Ishikawa (cell line): ENCODE data around the genes FUZ and VRK3.

GRCh38 chr19:49533378-49534645 is 6.0 kb downstream of the RCN3 start:
- RRBS, result 2% methylated on average over 31 of the region's 95 CpGs

DNA sequence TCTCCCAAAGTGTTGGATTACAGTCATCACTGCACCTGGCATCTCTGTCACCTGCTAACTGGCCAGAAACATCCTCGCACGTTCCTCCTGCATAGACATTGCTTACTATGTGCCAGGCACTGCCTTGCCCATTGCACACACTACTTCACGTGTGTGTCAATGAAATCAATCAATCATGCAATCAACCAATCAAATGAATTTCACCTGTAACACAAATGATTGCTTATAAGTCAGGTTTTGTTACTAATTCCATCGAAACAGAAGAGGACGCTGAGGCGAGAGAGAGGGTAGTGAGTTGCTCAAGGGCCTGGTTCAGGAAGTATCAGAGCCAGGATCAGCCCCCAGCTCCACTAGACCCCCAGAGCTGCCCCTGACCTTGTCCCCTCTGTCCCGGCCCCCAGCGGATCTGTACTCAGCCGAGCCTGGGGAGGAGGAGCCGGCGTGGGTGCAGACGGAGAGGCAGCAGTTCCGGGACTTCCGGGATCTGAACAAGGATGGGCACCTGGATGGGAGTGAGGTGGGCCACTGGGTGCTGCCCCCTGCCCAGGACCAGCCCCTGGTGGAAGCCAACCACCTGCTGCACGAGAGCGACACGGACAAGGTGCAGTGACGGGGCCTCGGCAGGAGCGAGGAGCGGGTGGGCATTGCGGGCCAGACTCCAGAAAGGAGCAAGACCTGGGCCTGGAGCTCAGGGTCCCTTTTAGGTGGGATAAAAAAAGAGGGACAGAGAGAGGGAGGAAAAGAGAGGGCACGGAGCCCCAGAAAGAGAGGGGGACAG is 14.5 kb downstream of the RCN3 start:
- RRBS, result 92% methylated on average over 4 of the region's 23 CpGs

DNA sequence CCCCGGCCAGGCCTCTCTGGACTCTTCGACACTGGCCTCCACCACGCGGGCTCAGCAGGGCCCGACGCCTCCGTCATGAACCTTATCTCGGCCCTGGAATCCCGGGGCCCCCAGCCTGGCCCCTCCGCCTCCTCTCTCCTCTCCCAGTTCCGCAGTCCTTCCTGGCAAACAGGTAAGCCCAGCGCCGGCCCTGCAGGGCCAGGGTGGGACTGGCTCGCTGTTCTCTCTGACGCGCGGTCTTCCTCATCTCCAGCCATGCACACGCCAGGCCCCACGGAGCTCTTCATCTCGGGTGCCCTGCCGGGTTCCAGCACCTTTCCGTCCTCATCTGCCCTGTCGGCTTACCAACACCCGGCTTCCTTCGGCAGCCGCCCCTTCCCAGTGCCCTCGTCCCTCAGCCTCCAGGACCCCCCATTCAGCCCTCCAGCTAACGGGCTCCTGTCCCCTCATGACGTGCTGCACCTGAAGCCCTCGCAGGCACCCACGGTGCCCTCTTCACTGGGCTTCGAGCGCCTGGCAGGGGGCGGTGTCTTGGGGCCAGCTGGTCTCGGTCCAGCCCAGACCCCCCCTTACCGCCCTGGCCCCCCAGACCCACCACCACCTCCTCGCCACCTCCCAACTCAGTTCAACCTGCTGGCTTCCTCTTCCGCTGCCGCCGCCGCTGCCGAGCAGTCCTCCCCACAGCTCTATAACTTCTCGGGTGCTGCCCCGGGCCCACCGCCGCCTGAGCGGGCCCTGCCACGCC is 3.6 kb downstream of the PRR12 start:
- RRBS, result 81% methylated on average over 13 of the region's 48 CpGs

DNA sequence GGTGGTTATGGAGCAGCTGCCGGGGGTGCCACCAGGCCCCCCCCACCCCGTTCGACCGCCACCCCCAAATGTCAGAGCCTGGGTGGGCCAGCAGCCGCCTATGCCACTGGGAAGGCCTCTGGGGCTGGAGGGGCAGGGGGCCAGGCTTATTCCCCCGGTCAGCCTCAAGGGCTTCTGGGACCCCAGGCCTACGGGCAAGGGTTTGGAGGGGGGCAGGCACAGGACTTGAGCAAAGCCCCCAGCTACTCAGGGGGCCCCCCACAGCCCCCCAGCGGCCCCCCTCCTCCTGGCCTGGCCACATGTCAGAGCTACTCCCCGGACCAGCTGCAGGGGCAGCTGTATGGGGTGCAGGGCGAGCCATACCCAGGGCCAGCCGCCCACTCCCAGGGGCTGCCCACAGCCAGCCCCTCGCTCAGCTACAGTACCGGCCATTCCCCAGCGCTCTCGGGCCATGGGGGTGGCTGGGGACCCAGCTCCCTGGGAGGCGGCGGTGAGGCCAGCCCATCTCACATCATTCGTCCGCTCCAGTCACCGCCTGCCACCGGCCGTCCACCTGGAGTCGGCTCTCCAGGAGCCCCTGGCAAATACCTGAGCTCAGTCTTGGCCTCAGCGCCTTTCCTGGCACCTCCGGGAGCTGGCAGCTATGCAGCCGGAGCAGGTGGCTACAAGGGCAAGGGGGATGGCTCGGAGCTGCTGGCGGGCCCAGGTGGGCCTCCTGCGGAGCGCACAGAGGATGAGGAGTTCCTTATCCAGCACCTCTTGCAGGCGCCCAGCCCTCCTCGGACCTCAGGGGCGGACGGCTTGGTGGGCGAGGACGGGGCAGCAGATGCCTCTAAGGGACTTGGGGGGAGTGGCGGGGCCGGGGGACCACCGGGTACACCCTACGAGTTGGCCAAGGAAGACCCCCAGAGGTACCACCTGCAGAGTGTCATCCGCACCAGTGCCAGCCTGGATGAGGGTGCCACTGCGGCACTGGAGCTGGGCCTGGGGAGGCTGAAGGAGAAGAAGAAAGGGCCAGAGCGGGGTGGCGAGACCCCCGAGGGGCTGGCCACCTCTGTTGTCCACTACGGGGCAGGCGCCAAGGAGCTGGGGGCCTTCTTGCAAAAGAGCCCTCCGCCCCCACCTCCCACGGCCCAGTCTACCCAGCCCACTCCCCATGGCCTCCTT is 4.9 kb downstream of the PRR12 start:
- RRBS, result 89% methylated on average over 16 of the region's 49 CpGs

DNA sequence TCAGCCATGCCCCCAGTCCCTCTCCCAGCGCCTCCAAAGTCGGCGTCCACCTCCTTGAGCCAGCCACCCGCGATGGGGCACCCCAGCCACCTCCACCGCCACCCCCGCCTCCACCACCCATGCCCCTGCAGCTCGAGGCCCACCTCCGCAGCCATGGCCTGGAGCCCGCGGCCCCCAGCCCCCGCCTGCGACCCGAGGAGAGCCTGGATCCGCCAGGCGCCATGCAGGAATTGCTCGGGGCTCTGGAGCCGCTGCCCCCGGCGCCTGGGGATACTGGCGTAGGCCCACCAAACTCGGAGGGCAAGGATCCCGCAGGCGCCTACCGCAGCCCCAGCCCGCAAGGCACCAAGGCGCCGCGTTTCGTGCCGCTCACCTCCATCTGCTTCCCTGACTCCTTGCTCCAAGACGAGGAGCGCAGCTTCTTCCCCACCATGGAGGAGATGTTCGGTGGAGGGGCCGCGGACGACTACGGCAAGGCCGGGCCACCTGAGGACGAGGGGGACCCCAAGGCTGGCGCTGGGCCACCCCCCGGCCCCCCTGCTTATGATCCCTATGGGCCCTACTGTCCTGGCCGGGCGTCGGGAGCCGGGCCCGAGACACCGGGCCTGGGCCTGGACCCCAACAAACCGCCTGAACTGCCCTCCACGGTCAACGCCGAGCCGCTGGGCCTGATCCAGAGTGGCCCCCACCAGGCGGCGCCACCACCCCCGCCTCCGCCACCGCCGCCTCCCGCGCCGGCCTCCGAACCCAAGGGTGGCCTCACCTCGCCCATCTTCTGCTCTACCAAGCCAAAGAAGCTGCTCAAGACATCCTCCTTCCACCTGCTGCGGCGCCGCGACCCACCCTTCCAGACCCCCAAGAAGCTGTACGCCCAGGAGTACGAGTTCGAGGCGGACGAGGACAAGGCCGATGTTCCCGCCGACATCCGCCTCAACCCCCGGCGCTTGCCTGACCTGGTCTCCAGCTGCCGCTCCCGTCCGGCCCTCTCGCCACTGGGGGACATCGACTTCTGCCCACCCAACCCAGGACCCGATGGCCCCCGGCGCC is 6.1 kb downstream of the PRR12 start:
- RRBS, result 93% methylated on average over 12 of the region's 87 CpGs

DNA sequence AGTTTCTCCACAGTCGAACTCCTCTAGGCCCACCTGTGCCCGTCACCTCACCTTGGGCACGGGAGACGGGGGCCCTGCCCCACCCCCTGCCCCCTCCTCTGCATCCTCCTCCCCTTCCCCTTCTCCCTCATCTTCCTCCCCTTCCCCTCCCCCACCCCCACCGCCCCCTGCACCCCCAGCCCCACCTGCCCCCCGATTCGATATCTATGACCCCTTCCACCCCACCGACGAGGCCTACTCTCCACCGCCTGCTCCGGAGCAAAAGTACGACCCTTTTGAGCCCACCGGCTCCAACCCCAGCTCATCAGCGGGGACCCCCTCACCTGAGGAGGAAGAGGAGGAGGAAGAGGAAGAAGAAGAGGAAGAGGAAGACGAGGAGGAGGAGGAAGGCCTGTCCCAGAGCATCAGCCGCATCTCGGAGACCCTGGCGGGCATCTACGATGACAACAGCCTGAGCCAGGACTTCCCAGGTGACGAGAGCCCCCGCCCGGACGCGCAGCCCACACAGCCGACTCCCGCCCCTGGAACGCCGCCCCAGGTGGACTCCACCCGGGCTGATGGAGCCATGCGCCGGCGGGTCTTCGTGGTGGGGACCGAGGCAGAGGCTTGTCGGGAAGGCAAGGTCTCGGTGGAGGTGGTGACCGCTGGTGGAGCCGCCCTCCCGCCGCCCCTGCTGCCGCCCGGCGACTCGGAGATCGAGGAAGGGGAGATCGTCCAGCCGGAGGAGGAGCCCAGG is 9.0 kb downstream of the SCAF1 start:
- RRBS, result 94% methylated on average over 18 of the region's 47 CpGs

DNA sequence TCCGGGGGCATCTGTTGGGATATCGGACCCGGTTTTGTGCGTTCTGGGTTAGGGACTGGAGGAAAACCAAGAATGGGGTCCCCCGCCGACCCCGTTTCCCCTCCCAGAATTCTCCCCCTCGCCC is 642 bp downstream of the PRMT1 start:
- RRBS, result 2% methylated on average over 1 of the region's 8 CpGs

GRCh38 chr19:49718423-49718980 is 27.6 kb downstream of the CPT1C start:
- RRBS, result no CpG with 5 or more reads among the region's 14 CpGs

GRCh38 chr19:49808550-49809689 is 4.2 kb downstream of the FUZ start:
- RRBS, result 16% methylated on average over 33 of the region's 77 CpGs

DNA sequence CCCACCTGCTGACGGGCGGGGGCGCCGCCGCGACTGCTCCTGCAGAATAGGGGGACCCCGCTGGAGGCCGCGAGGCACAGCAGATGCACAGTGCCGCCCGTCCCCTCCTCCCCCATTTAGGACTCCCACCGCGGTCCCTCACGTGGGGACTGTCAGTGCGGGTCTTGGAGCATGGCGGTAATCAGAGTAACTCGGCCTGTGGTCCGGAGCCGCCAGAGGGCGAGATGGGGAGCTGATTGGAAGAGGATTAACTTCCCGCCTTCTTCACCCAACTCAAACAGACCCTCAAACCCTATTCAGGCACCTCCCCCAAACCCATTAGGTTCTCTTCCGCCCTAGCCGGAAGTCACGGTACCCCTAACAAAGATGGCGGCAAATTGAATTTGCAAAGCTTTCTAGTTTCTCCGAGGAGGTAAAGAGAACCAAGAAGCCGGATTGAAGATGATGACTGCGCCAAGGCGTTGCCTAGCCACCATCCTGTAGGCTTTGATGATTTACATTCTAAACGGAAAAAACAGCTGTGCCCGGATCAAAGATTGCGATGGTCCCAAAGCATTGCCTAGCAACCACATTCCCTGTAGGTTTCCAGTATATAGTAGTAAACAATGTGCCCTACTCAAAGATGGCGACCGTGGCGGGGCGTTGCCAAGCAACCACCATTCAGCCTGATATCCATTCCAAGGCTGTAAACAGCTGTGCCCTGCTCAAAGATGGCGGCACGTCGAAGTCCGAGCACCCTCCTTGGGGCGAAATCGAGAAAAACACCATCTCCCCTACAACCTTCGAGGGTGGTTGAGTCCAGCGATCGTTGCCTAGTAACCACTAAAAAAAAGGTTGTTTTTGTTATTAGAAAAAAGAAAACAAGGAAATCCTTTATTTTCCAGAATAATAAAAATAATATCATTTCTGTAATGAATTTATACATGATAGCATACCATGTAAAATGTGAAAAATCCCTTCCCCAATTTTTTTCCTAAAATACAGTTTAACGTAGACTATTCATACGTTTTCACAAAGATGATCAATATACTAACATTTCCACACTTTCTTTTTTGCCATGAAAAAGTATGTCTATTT is at the start of gene FUZ:
Gene FUZ (minus strand): TSS at position 302 of the 1,077 bp plus-strand sequence.
- RRBS, result 17% methylated on average over 13 of the region's 47 CpGs

DNA sequence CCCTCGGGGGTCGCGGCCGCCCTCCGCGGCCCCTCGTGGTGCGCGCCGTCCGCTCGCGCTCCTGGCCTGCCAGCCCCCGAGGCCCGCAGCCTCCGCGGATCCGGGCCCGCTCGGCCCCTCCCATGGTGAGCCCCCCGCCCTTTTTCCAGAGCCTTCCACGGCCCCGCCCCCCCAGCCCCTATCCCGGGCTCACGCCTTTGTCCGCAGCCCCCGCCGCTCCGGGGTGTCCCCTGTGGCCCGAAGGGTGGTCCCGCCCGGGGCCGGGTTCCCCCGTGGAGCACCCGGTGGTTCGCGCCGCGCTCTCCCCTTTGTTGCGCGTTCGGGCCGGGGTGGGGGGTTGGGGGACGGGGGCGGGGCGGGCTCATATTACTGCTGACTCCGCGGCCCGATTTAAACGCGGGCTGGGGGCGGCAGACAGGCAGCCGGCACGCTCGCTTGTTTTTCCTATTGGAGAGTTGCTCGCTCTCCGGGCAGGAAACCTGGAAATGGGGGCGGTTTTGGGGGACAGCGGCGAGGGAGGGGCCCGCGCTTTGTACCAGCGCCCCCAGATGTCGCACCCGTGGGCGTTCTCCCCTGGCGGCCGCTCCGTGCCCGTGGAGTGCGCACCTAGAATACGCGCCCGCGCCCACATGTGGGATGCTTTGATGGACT is 15.9 kb downstream of the PNKP start:
- RRBS, result 1% methylated on average over 37 of the region's 75 CpGs

GRCh38 chr19:49927483-49928142 is 1.4 kb upstream of the ATF5 start:
- RRBS, result no CpG with 5 or more reads among the region's 10 CpGs

DNA sequence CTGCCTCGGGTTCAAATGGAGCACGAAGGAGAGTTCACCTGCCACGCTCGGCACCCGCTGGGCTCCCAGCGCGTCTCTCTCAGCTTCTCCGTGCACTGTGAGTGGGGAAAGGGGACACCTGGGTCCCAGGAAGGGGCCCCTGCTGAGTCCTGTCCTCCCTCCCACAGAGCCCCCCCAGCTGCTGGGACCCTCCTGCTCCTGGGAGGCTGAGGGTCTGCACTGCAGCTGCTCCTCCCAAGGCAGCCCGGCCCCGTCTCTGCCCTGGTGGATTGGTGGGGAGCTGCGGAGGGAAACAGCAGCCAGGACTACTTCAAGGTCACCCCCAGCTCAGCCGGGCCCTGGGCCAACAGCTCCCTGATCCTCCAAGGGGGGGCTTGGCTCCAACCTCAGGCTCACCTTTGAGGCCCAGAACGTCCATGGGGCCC is 11.0 kb upstream of the SIGLEC11 start:
- RRBS, result 73% methylated on average over 2 of the region's 13 CpGs

GRCh38 chr19:50024532-50025613 is at the start of gene VRK3:
Gene VRK3 (minus strand): TSS chr19:50025372.
- RRBS, result under 1% methylated on average over 17 of the region's 64 CpGs

- RRBS, result no CpG with 5 or more reads among the region's 12 CpGs
Observed at GRCh38 chr19:50257261-50257701, 53.9 kb downstream of the MYH14 start.

DNA sequence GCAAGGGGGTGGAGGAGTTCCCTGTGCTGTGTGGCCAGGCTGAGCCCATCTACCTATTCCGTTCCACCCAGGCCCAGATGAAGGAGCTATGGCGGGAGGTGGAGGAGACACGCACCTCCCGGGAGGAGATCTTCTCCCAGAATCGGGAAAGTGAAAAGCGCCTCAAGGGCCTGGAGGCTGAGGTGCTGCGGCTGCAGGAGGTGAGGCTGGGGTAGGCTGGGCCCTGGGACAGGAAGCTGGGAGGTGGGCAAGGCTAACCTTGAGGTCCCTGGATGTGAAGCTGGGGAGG is 37.0 kb downstream of the KCNC3 start:
- RRBS, result no CpG with 5 or more reads among the region's 7 CpGs

DNA sequence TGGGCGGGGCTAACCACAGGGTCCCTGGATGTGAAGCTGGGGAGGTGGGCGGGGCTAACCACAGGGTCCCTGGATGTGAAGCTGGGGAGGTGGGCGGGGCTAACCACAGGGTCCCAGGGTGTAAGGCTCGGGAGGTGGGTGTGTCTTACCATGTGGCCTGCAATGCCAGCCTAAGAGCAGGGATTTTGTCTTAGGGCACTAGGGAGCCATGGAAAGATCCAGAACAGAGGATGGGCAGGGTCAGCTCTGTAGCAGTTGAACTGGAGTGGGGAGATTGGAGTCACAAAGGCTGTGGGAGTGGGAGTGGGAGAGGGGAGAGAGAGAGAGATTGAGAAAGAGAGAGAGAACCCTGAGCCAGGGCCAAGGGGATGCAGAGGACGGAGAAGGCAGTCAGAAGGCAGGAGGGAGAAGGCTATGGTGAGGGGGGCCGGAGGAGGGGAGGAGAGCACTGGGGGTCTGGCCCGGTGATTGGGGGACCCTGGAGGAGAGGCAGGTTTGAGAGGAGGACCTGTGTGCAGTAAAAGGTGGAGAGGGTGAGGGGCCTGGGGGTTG is 36.6 kb downstream of the KCNC3 start:
- RRBS, result no CpG with 5 or more reads among the region's 7 CpGs

GRCh38 chr19:50311828-50312675 is 17.1 kb downstream of the KCNC3 start:
- RRBS, result 2% methylated on average over 8 of the region's 42 CpGs

DNA sequence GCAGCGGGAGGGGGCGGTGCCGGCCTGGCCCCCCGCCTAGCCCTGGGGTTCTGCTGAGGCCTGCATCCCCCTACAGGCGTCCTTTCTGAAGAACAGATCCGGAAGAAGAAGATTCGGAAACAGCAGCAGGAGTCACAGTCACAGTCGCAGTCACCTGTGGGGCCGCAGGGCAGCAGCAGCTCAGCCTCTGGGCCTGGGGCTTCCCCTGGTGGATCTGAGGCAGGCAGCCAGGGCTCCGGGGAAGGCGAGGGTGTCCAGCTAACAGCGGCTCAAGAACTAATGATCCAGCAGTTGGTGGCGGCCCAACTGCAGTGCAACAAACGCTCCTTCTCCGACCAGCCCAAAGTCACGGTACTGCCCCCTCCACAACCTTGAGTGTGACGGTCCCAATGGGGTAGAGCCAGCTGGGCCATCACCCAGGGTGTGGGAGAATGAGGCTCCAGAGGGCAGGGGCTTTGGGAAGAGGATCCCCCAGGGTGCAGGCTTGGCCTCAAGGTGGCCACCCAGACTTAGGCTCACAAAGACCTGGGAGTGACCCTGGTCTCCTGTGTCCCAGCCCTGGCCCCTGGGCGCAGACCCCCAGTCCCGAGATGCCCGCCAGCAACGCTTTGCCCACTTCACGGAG is 2.3 kb downstream of the NR1H2 start:
- RRBS, result 88% methylated on average over 5 of the region's 22 CpGs

DNA sequence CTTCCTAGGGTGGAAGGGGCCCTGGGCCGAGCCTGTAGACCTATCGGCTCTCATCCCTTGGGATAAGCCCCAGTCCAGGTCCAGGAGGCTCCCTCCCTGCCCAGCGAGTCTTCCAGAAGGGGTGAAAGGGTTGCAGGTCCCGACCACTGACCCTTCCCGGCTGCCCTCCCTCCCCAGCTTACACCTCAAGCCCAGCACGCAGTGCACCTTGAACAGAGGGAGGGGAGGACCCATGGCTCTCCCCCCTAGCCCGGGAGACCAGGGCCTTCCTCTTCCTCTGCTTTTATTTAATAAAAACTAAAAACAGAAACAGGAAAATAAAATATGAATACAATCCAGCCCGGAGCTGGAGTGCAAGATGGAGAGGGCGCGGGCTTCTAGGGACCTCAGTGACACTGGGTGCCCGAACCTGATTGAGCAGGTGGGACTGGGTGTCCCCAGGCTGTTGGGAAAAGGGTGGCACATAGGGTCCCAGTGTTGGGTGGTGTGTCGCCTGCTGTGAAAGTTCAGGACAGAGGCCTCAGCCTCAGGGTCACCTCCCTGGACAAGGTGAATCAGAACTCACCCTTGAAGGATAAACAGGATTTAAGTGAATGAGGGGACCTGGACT is 1.4 kb upstream of the POLD1 start:
- RRBS, result 85% methylated on average over 3 of the region's 12 CpGs